Vein endothelial cell (primary cell): ENCODE results near the genes UGT1A8, UGT1A10 and SPP2.

GRCh38 chr2:233419903-233420239 lies 65.6 kb downstream of the DGKD start:
- CAGE, long polyA plus RNA = no peak

DNA sequence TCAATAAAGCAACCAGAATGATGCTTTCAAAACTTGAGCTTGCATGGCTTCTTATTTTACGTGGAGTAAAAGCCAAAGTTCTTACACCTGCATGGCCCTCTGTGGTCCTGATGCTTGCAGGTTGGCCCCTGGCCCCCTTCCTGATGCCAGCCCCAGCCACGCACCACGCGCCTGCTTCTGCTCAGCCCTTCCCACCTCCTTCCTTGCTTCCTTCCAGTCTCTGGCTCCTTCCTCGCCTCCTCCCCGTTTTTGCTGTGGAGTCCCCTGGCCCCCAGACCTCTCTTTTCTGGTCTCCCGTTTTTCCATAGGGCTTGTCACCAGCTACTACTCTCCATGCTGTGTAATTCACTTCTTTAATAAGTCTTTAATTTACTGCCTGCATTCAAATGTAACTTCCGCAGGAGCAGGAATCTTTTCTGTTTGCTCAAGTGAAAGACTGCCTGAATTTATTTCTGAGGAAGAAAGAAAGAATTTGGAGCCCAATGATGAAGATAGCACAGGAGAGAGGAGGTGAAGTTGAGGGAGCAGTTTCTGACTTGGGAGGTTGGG lies 67.2 kb downstream of the DGKD start:
- CAGE, long polyA plus RNA = no peak

GRCh38 chr2:233544202-233544728 lies 22.3 kb downstream of the USP40 start:
- CAGE, long polyA plus RNA = no peak

DNA sequence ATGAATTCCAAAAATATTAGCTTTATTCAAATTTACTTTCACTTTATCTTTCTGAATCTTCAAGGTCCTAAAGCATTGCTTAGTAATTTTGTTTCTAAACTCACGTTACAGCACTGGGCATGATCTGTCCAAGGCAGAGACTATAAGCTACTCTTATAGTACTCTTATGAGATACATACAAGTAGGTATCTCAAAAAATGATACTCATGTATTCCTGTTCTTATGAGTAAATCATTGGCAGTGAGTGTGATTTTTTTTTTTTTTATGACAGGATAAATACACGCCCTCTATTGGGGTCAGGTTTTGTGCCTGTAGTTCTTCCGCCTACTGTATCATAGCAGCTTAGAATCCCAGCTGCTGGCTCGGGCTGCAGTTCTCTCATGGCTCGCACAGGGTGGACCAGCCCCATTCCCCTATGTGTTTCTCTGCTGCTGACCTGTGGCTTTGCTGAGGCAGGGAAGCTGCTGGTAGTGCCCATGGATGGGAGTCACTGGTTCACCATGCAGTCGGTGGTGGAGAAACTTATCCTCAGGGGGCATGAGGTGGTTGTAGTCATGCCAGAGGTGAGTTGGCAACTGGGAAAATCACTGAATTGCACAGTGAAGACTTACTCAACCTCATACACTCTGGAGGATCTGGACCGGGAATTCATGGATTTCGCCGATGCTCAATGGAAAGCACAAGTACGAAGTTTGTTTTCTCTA lies at the start of gene UGT1A8:
UGT1A8 (plus strand) TSS at position 306 of the 704 bp plus-strand sequence.
- CAGE, long polyA plus RNA = no peak

DNA sequence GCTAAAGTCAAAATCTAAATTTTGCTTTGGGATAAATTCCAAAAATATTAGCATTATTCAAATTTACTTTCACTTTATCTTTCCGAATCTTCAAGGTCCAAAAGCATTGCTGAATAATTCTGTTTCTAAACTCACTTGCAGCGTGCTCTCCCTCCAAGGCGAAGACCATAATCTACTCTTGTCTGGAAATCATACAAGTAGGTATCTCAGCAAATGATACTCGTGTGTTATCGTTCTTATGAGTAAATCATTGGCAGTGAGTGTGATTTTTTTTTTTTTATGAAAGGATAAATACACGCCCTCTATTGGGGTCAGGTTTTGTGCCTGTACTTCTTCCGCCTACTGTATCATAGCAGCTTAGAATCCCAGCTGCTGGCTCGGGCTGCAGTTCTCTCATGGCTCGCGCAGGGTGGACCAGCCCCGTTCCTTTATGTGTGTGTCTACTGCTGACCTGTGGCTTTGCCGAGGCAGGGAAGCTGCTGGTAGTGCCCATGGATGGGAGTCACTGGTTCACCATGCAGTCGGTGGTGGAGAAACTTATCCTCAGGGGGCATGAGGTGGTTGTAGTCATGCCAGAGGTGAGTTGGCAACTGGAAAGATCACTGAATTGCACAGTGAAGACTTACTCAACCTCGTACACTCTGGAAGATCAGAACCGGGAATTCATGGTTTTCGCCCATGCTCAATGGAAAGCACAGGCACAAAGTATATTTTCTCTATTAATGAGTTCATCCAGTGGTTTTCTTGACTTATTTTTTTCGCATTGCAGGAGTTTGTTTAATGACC lies at the start of gene UGT1A10:
UGT1A10 (plus strand) TSS at position 321 of the 786 bp plus-strand sequence.
- CAGE, long polyA plus RNA = no peak

DNA sequence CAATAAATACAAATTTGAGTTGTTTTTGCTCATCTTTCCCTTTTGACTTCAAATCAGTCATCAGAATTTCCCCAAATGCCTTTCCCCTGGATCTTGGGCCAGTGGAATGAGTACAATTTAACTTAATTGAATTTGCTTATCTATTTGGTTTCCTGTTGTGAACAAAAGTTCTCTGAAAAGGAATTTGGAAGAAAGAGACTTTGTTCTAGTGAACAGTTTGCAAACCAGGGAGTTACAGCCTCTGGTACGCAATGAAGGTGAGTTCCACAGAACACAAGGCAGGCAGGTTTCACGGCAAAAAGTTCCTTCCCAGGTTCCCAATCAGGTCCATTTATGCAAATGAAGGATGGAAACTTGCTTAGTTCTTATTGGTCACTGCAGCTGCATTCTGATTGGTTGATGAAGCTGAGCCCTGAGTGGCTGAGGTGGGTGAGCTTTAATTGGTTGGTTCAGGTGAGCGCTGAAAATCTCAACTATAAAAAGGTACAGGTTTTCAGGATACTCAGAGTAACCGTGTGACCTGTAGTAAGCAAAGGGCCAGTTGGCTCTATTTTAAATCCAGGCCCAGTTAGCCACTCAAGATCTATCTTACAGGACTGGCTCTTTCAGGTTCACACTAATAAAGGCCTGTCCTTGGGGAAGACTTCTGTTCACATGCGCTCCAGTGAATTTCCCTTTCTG lies 1.0 kb upstream of the UGT1A1 start:
- CAGE, long polyA plus RNA = no peak

DNA sequence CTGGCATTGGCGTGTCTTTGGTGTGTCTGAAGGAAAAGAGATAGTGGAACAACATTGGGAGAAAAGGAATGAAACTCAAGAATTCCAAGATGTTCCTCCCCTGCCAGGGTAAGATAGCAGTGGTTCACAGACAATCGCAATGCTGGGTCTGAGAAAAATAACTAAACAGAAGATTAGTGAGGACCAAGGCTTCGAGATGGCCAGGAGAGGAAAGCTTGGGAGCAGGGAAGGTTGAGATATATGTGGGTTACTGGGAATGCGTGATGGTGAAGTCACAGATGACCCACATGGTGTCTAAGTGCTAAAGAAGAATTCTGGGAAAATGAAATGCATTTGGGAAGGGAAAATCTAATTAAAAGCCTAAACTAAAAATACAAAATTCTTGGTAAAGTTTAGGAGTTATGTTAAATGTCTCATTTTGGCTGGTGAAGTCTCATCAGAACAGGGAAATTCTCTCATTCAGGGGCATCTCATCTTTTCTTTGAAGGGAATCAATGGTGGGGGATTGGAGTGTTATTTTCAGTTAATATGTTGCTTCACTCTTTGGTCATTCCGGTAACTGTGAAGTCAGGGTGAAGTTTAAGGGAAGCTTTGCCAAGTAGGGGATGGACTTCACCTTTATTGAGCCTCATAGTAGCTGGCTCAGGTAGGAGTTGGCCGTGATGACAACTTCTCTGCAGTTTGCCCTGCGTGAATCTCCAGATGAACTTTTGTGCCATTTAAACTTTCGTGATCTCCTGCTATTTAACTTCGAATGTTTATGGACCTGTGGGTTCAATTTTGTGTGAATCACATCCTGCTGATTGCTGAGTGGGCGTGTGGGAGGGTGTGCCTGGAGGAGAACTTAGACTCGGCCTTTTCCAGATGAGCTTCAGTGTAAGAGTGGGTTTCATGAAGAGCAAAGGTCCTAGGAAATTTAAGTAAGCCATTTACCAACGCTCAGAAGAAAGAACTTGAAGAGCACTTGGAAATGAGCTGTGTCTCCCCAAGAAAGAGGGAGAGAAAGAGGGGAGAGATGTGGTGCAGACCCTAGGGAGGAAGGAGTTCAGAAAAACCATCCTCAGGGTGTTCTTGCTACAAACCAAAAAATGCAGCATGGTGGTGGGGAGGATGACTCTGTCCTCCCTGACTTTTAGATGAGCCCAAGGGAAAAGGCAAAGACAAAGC lies 4.0 kb downstream of the UGT1A1 start:
- CAGE, long polyA plus RNA = no peak

GRCh38 chr2:233938824-233939424 lies 21.8 kb downstream of the TRPM8 start:
- CAGE, long polyA plus RNA = no peak

DNA sequence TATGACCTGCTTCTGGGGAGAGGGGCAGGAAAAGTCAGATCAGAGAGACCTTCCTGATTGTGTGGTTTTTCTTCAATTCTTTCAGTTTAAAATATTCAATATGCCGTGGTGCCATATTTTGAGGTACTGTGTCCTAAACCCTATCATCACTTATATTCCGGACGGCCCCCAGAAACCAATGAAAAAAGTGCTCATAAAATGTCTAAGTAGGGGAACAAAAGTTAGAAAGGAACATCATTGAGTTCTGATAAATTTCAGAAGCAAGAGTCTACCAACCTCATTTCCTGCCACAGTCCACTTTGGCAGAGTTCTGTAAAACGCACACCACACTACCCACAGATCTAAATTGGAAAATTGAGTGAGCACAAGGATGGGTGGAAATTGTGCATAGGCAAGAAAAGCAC lies 49.3 kb upstream of the SPP2 start:
- CAGE, long polyA plus RNA = no peak

- CAGE, long polyA plus RNA = no peak
Measured at GRCh38 chr2:234050312-234050943, at the start of gene SPP2. Gene SPP2 (plus strand): TSS chr2:234050702.

DNA sequence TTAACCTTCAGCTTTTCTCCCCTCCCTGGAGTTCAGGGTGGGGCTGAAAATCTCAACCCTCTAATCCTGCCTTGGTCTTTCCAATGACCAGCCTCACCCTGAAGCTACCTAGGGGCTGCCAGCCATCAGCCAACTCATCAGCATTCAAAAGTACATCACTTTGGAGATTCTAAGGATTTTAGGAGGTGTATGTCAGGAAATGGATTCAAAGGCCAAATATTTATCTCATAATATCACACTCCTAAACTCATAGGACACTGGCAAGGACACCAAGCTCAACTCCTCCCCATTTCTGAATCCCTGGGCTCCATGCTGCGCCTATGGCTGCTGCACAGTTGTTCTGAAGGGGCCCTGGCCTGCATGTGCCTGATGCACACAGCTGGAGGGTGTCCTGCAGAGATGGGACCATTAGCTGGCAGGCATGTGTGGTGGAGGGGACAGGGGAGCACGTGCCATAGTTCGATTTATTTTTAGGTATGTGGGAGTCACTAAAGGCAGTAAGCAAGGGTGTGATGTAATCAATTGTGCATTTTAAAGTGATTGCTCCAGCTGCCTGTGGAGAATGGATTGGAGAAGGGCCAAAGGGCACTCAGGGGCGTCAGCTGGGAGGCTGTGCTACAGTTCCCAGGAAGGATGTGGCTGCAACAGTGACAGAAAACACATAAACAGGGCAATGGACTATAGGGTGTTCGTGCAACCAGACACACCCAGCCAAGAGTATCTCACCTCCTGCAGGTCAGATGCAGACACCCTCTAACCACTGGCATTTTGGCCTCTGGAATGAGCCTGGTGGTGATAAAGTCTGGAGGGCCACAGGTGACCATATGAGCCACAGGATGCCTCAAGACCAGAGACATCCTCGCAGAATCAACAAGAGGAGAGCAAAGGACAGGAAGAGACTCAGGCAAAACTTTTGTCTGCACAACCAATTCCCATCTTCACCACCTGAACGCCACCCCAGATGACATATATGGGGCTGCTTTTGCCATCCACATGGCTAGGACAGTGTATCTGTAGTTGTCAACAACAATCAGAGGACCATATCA lies 205.1 kb downstream of the ARL4C start:
- CAGE, long polyA plus RNA = no peak

- CAGE, long polyA plus RNA = no peak
Measured at GRCh38 chr2:234308499-234309280, 188.2 kb downstream of the ARL4C start.

GRCh38 chr2:234450719-234451225 lies 46.1 kb downstream of the ARL4C start:
- CAGE, long polyA plus RNA = no peak

GRCh38 chr2:234686533-234686814 lies 189.6 kb upstream of the ARL4C start:
- CAGE, long polyA plus RNA = no peak

- CAGE, long polyA plus RNA = no peak
Measured at GRCh38 chr2:234795864-234796658, 155.8 kb upstream of the SH3BP4 start.

- CAGE, long polyA plus RNA = no peak
Measured at GRCh38 chr2:234969549-234970128, 17.8 kb downstream of the SH3BP4 start.

DNA sequence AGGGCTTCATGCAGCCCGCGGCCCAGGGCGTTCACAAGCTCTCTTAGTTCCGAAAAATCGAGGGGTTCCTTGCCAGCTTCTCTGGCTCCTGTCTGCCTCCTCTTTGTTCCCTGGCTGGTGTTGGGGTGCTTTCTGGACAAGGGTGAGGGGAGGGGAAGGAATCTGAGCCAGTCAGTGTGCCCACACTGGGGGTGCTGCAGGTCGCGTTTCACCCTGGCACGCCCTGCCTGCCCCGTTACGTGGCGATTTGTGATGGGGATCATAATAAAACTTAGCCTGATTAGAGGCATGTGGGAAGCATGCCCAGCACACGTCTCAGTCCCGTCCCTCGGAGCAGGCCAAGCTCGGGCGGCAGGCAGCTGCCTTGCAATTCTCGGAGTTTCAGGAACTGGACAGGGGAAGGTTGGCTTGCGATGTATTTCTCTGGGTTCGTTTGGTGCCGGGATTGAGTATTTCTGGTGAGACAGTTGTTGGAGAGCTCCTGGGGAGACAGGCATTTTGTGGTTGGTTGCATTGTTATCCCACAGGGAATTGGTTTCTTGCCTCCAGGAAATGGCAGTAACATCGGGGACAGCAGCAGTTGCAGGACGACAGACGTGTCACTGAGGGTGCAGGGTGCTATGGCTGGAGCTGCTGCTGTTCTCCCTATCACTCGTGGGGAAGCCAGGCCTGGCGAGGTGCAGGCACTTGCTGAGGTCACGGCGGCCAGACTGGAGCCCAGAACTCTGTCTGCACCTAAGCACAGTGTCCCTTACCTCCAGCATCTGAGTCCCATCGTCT lies 23.0 kb downstream of the SH3BP4 start:
- CAGE, long polyA plus RNA = no peak

DNA sequence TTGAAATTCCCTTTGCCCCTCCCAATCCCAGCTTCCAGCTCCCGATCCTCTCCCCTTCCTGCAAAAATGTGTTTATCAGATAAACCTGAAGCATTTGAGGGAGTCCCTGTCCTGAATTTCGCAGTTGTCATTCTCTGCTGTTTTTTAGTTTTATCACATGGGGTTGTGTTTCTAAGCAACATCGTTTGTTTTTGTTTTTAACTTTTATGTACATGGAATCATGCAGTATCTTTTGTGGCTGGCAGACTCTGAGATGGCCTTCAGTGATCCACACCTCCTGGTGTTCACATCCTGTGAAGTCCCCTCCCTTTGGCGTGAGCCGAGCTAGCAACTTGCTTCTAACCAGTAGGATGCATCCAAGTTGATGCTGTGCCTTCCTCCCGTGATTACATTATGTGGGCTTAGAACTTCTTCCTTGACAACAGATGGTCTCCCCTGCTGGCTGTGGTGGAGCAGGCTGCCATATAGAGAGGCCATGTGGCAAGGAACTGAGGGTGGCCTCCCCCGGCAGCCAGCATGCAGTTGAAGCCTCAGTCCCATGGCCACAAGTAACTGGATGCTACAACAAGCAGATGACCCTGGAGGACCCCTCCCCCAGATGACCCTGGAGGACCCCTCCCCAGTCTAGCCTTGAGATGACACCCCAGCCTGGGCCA lies 27.5 kb downstream of the SH3BP4 start:
- CAGE, long polyA plus RNA = no peak

DNA sequence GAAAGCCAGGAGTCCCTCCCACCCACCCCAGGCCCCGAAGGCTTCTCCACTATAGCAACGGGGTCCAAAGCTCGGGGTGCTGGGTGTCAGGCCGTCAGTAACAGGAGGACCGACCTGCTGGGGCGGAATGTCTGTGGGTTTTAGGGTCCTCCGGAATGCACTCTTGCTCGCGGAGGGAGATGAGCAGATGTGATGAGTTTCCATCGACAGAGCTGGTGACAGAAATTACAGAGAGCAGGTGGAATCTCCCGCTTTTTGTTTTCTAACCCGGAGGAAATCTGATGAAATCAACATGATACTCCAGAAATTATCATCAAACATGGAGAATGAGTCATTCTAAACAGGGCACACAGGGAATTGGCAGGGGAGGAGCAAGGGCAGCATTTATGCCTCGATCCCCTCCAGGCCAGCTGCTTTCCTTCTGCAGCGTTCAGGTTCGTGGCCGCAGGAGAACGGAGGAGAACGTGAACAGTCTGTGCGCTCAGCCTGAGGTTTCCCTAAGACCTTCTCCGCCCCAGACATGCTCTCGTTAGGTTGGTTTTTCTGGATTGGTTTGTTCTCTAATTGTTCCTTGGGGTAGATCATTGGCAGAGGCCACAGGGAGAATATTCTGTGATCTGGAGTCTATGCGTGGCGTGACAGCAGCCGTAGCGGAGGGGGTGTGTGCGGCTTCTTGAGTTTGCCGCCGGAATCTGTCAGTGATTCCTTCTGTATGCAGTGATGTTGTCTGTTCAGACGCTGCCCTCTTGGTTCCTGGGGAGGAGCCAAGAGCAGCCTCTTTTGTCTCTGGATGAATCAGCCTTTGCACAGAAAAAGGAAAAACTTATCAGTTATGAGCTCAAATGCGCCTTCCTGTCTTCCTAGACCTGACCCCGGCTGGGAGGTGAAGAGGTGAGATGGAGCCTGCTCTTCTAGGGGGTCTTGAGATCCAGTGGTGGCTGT lies 75.8 kb downstream of the SH3BP4 start:
- CAGE, long polyA plus RNA = no peak

DNA sequence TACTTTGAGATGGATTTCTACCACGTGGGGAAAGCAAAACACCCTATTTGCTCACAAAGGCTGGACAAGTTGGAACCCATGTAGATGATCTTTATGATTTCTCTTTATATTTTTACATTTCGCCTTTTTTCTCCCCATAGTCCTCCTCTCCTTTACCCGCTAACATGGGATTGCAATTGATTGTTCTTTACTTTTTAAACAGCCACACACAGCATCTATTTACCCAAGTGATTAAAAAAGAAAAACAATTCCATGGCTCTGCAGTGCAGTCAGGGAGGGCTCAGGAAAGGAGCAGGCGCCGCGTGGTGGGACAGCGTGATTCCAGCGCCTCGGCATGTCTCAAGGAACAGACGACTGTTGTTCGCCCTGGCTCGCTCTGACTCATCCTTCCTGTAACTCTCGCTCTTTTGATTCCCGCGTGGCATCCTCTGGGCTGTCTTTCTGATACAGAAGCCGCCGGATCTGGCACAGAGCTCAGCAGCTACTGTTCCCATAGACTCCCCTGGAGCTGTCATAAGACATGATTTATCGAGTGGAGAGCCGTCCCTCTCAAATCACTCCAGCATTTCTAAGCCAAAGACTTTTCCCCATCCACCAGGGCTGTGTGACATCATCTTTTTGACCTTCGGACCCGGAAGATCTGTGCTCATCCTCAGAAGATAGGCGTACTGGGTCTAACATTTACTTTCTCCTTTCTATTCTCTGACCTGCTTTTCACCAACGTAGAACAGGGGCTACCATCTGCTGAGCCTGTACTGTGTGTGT lies 230.3 kb upstream of the AGAP1 start:
- CAGE, long polyA plus RNA = no peak